Metastatic Pancreatic Carcinoma in the Ovary (tissue), 1 donor: ENCODE results near the genes FCN2, CAMSAP1 and QSOX2.

DNA sequence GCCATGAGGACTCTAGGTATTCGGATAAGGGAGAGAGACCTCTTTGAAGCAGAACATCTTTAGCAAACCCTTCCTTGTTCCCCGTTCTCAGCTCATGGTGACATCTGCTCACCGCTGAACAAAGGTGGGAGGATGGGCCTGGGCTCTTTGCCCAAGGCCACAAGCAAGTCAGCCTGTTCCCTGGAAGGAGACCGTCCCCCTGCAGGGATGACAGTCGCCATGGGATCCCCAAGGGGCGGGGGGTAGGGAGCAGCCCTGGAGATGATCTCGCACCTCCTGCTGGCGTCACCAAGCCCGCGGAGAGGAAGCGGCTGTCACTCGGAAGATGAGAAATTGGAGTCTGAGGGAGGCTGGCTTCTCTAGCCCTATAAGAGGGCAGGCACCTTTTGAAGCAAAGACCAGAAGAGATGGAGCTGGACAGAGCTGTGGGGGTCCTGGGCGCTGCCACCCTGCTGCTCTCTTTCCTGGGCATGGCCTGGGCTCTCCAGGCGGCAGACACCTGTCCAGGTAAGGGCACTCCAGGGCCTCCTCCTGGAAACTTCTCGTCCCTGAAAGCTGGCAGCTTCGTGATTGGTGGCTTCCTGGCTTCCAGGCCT lies at the start of gene FCN2:
FCN2 (plus strand) TSS at position 396 of the 596 bp plus-strand sequence.
- PRO-cap: no peak

DNA sequence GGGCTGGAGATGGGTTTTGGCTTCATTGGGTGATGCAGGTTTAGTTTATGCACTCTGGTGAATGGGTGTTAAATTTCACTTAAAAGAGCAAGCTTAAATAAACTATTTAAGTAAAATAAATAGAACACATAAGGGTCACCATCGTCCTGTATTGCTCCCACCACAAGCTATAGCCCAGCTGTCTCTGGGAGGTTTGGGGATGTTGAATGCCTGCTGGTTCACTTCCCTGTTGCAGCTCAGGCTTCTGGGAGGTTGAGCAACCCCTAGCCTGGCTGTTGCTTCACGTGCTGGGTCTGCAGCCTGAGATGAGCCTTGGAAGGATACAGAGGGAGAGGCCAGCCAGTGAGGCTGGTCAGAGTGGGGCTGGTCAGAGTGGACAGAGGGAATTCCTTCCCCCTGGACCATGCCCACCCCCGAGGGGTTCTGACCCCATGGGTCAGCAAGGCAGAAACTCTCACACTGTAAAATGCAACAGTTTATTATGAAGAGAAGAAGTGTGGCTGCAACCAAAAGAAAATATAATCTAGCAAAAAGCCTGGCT lies 4.7 kb upstream of the FCN1 start:
- PRO-cap: no peak

- PRO-cap: no peak
Measured at GRCh38 chr9:134936250-134937122, 18.8 kb upstream of the FCN1 start.

DNA sequence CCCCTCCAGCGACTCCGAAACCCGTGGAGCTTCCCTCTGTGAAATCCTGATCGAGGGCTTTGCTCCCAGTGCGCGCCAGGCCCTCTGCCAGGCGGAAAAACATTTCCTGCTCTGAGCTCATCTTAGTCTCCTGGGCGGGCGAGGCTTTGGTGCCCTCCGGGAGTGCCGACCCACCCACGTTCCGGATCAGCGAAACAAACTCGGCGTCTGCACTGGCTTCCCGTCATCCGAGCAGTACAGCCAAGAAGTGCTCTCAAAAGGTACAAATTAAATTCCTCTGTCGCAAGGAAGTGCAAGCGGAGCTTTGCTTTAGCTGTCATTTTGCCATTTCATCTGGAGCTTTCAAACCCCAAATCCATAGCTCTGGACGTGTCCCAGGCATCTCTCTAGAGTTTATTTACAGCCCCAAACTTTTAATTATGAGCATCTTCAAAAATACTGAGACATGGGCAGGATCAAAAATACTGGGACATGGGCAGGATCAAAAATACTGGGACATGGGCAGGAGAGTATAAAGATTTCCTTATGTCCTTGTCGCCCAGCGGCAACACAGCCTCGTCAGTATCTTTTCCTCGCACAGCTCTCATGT lies 75.3 kb upstream of the FCN1 start:
- PRO-cap: no peak

GRCh38 chr9:135120205-135120723 lies 32.8 kb downstream of the OLFM1 start:
- PRO-cap: no peak

DNA sequence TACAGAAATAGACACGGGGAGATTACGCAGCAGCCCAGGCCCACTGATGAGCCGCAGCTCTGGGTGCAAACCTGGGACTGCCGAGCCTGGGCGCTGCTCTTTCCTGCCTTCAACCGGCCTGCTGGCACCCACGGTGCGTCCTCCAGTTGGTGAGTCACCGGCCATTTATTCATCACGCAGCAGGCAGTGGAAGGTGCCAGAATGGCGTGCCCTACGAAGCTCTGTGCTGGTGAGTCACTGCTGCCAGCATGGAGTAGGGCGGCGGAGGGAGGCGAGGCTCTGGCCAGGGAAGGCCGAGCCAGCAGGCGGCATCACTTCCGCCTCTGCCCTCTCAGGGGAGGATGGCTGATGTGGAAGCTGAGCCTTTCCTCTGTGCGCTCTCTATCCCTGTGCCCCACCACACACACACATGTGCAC lies 39.0 kb downstream of the OLFM1 start:
- PRO-cap: no peak

DNA sequence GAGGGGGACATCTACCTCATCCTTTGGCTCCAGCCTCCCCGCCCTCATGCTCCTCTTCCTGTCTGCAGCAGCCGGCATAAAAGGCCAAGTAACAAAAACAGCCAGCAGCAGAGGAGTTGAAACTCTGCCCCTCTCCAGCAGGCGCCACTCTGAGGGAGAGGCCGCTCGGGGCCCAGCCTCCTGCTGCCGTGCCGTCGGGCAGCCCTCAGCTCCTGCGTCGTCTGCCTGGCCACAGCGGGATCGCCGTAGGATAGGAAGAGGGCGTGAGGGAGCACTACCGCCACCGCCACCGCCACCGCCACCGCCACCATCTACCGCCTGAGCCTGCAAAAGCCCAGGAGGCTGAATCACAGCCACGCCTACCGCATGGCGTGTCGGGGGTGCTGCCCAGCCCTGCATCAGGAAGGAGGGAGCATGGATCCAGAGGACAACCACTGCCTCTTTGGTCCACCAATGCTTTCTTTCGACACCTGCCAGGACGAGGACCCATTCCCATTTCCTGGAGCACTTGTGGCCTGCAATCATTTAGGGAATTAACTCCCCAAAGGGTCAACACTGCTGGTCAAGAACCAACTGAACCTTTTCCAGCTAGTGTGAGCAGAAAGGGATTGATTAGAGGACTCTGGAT lies 166.2 kb downstream of the OLFM1 start:
- PRO-cap: no peak

DNA sequence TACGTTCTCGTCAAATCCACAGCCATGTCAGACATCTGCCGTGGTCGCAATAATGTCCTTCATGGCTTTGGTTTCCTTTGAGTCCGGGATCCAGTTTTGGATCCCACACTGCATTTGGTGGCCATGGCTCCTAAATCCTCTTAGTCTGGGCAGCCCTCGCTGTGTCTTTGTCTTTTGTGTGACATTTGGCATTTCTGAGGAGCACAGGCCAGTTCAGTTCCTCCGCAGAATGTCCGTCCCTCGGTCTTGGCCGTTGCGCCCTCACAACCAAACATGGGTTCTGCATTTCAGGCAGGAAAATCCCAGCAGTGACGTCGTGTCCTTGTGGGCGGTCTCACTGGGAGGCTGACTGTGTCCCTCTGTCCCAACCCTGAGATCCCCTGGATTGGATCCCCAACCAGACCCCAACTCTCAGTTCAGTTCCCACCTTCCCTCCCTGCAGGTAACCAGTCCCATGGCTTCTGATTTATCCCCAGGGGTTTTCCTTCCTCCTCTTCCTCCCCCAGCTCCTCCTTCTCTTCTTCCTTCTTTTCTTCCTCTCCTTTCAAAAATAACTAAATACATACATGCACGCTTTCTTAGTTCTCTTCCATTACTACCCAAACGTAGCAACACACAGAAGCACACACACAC lies 172.8 kb upstream of the PPP1R26 start:
- PRO-cap: no peak

DNA sequence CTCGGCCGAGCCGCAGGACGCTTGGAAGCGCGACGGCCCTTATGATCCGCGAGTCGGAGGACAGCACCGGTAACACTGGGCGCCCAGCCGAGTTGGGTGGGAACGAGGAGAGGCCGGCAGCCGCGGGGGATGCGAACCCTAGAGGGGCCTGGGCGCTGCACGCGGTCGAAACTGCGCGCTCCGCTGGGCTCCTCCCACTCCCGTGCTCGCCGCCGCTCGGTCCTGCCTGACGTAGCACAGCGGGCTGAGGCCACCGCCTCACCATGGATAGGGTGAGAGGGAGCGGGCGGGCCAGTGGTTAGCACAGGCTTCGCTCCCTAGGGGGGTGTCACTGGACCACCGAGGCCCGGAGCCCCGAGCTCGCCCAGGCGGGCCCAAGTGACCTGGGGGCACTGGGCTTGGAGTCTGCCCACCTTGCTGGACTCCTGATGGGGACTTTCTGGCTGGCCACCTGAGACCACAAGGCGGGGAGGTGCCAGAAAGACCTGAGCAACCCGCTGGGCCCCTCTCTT lies 629 bp downstream of the MRPS2 start:
- PRO-cap: unidirectional peak, minus-strand start at position 208 of the sequence

DNA sequence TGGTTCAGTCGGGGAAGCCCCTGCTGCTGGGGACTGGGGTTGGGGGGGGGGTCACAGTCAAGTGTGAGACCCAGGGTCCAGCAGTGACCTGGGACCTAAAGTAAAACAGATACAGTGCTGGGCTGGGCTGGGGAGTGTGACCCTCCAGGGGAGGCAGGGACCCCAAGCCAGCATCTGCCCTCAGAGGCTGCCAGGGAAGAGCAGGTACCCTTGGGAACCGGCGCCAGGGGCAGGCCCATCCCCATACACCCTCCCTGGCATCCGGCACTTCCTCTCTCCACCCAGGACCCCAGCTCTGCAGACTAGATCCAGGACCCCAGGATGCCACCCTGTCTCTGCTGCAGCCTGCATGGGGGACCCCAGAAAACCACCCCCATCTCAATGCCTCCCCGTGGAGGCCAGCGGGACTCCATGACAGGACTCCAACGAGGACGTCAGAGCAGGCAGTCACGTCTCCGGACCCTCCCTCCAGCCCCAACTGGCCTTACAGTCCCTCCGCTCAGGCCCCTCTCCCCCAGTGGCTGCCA lies 17.6 kb downstream of the SOHLH1 start:
- PRO-cap: no peak

DNA sequence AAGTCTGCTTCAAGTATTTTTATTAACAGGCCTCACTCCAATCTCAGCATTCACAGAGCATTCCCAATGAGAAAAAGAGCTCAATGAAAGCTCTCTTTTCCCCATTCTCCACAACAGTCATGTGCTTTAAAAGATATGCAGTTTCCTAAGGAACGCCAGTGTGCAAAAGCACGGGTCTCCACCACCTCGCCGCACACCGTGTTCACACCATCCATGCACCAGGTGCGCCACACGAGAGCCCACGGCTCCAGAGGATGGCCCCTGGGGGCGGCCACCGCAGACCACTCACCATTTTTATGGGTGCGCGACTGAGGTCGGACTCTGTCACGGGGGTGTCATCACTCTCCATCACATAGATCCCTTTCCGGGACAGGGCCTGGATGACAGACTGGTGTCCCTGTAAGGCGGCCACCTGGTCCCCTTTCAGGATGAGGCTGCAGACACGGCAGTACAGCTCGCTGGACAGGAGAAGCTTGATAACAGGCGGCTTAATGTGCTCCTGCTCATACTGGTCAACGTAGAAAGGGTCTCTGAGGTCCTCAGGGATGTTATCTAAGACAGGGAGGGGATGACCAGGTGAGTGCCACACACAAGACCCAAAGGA lies 24.7 kb downstream of the CAMSAP1 start:
- PRO-cap: no peak

DNA sequence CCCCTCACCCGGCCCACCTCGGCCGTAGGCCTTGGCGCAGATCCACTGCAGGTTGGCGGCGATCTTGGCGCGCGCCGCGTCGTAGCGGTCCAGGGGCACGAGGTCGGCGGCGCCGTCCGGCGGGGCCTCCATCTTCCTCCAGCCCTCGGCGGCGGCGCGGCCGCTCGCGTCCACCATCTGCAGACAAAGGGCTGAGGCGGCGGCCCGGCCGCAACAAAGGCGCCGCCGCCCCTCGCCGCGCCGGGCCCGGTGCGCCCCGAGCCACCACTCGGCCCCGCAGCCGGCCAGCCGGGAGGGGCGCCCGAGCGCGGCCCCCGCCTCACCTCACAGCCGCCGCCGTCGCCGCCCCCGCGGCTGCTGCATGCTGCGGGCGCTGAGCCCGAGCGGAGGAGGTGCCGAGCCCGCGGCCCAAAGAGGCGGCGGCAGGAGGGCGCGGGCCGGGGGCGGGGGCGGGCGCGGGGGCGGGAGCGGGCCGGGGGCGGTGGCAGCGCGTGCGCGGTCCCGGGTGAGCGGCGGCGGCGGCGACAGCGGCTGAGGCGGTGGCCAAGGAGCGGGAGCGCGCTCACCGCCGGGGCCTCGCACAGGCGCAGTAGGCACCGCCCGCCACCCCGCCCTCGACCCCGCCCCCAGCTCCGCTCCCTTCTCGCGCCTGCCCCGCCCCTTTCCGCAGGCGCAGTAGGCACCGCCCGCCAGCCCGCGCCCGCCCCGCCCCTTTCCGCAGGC lies at the start of gene CAMSAP1:
CAMSAP1 (minus strand) TSS at position 564 of the 723 bp plus-strand sequence.
- PRO-cap: bidirectional peak, plus-strand start outside the sequence, minus-strand start at position 541 of the sequence

GRCh38 chr9:135907706-135908651 lies 633 bp upstream of the CAMSAP1 start:
- PRO-cap: bidirectional peak, plus-strand start at chr9:135907852, minus-strand start at chr9:135907523

GRCh38 chr9:135932540-135933396 lies 25.4 kb upstream of the CAMSAP1 start:
- PRO-cap: no peak

- PRO-cap: no peak
Measured at GRCh38 chr9:135946224-135946737, 14.9 kb downstream of the UBAC1 start.

DNA sequence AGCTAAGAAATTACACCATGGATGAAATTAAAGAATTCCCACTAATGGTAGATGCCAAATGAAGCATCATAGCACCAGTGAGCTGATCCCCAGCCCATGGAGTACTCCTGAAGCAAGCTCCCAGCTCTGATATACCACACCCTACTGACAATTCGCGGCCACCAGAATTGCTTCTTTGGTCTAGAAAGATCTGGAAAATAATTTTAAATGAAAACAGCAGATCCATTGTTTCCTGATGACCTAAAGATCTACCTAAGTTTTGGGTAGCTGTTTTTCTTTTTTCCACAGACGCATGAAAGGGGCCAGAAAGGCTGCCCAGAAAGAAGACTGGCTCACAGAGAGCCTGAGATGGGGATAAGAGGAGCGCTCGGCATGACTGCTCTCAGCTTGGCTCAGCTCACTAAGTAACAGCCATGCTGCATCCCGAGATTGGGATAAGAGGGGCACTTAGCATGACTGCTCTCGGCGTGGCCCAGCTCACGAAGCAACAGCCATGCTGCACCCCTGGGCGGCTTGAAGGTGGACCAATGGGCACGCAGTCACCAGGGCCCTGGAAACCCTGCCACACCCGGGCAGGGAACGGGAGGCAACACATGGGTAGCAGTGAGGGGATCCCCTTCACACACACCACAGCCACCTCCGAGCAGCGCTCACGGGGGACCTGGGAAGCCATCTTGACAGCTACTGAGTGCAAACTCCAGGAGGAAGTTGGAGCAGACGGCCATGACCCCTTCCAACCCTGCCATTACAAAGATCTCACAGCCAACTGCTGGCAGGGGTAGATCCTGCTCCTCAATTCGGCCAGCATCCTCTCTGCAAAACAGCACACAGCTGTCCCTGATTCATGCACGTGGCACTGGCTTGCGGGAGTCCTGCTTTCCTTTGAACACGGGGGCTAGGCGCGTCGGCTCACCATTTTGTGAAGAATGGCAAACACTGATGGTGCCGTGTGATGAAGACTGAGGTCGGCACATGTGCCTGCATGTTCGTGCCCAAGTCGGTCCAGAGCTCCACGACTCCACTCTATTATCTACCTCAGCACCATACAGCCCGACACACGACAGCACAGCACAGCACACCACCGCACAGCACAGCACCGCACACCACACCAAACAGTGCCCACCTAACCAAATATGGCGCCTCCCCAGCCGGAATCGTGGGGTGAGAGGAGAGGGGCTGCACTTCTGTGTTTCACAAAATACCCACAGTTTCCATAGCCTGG lies 5.2 kb downstream of the UBAC1 start:
- PRO-cap: no peak

DNA sequence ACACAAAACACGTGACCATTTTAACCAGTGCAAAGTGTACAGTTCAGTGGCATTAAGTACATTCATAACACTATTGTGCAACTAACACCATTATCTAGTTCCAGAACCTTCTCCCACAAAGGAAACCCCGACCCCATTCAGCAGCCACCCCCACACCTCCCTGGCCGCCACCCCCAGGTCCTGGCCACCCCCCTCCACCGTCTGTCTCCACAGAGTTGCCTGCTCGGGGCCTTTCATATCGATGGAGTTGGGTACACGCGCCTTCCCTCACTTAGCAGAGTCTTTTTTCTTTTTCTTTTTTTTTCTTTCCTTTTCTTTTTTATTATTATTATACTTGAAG lies 33.7 kb upstream of the UBAC1 start:
- PRO-cap: no peak

DNA sequence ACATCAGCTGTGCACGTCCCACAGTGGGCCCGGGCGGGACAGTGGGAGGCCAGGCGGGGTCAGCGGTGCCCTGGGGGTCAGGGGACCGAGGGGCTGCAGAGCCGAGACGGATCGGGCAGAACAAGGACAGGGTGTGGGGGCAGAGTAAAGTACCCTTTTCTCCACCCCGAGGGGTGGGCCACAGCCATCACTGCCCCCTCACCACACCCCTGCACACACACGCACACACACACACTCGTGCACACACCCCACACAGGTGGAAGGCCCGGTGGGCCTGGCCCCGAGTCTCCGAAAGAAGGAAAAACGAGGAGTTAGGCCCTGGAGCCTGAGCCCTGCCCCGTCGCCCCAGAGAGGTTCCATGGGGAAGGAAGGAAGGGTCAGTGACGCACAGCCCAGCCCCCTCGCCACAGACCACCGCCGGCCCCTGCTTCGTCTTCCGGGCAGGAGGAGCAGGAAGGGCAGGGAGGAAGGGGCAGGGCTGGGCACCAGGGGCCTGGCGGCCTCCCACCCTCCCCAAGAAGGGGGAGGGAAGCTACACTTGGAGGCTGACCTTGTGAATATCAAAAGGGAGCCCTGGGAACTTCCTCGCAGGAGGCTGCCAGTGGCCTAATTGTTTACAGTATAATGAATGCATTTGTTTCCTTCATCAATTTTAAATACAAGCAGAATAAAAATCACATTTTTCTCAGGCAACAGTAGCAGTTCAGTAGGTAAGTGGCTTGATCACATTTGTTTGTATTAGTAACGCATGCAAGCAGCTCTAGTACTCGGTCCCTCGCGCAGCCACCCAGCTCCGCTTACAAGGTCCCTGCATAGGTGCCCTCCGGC lies 49.8 kb upstream of the UBAC1 start:
- PRO-cap: no peak

DNA sequence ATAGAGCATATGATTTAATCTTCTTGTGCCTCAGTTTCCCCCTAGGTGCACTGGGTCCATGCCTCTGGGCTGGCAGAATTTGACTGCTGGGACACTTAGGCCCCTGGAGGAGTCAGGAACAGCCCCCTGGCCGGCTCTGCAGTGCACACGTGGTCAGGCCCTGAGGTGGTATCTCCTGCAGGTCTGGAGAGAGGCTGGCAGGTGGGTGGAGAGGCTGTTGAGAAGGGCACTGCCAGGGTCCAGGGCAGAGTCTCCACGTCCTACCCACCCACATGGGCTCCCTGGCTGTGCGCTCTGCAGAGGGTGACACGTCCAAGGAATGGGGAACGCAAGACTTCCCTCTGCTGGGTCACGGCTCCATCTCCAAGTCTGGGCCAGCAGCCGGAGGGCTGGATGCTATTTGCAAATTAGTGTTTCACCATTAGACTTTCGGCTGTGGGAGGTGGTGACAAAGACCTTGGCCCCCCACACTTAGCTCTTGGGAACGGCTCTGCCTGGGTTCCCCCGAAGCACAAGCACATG lies 25.5 kb upstream of the TMEM250 start:
- PRO-cap: no peak

GRCh38 chr9:136245020-136245902 lies at the start of gene QSOX2:
Gene QSOX2, minus strand, starts transcription at chr9:136245812.
- PRO-cap: bidirectional peak, plus-strand start at chr9:136246090, minus-strand start at chr9:136245806